B cell (primary cell): ENCODE results near the gene EDN1.

GRCh38 chr6:11042946-11044117 lies 773 bp downstream of the ELOVL2 start:
- PRO-cap, result no peak
- CAGE, long polyA plus RNA, result no peak

- PRO-cap, result no peak
- CAGE, long polyA plus RNA, result no peak
Observed at GRCh38 chr6:11202474-11203770, 29.5 kb downstream of the NEDD9 start.

DNA sequence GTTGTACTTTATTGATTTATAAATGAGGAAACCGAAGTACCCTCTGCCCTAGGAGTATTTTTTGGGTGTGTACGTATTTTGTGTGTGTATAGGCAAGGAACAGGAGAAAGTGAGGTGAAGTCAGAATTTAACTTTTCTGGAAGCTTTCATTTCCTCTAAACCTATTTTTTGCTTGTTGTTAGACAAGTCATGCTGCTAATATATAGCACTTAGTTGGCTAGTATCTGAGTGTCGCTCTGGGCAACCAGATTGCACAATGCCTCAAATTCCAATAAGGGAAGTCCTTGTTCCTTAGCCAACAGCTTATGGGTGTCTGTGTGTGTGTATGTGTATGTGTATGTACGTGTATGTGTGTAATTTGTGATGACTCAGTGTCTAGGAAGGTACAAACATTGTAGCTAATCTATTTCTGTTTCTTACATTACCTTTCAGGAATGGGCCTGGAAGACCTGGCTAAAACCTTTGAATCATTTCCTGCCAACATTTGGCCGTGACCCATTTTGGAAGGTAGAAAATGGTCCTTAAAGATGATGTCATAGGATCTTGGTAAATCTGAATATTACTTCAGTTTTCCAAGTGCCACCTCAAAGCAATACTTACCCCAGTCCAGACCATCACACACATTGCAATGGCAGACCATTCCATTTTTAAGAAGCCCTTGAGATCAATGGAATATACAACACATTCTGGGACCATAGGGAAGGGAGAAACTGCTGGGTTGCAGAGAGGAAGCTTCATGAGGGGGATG lies 25.3 kb downstream of the NEDD9 start:
- PRO-cap, result no peak
- CAGE, long polyA plus RNA, result no peak

DNA sequence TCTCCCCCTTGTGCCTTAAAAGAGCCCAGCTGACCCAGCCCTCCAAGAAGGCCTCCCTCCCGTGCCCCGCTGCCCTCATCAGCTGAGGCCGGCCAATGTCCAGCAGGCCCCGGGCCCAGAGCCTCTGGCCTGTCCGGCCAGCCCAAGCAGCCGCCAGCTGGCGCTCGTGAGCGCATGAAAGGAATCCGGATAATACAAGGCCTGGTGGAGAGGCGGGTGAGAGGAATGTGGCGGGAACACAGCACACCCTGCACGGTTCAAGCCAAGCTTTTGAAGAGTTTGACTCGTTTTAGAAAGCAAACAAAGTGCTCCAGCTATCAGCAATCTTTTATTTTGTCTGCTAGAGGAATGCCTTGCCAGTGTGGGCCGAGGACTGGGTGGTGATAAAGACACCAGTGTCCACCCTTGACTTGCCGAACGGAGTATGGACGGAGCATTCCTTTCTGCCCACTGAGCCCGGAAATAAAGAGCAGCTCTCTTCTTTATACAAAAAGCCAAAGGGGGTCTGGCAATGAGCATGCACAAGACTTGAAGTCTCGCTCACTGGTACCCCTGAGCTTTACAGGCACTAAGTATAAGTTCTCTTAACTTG lies 9.3 kb upstream of the NEDD9 start:
- PRO-cap, result no peak
- CAGE, long polyA plus RNA, result no peak

- PRO-cap, result no peak
- CAGE, long polyA plus RNA, result no peak
Observed at GRCh38 chr6:11270279-11270907, 37.9 kb upstream of the NEDD9 start.

DNA sequence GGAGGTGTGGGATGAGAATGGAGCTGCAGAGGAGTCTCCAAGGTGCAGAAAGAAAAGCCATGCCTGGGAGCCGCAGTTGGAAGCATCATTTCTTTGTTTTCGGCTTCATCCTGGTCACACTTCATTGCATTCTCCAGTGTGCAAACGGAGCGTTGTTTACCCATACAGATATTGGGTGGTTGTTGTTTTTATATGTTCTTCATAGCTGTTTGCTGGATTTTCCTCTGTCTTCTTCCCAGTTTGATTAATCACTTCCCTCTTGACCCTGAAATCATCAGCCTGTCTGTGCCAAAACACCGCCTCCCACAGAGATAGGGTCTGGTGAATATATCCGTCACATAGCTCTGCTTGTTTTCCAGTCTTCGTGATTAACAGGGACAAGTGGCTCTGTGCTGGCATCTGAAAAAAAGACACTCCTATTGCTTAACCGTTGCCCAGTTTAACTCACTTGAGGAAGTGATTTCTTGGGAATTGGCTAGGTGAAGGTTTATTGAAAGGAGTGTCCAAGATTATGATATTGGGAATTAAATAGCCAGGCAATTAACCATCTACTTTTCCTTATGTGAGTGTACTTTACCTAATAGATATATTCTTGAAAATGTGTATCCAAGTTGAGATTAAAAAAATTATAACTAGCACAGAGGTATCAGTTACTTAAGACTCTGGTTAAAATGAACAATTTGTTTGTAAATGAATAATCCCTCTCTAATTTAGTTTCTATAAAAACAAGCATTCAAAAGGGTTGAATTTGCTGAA lies 40.4 kb upstream of the NEDD9 start:
- PRO-cap, result no peak
- CAGE, long polyA plus RNA, result no peak

- PRO-cap, result no peak
- CAGE, long polyA plus RNA, result no peak
Observed at GRCh38 chr6:11370152-11370905, 137.9 kb upstream of the NEDD9 start.

GRCh38 chr6:11473031-11473795 lies 64.3 kb upstream of the TMEM170B start:
- PRO-cap, result no peak
- CAGE, long polyA plus RNA, result no peak

GRCh38 chr6:11496467-11497539 lies 40.7 kb upstream of the TMEM170B start:
- PRO-cap, result no peak
- CAGE, long polyA plus RNA, result no peak

GRCh38 chr6:11609056-11609585 lies 71.6 kb downstream of the TMEM170B start:
- PRO-cap, result no peak
- CAGE, long polyA plus RNA, result no peak

- PRO-cap, result no peak
- CAGE, long polyA plus RNA, result no peak
Observed at GRCh38 chr6:11711655-11712206, 66.9 kb downstream of the ADTRP start.

- PRO-cap, result no peak
- CAGE, long polyA plus RNA, result no peak
Observed at GRCh38 chr6:11809810-11810419, 31.3 kb upstream of the ADTRP start.

DNA sequence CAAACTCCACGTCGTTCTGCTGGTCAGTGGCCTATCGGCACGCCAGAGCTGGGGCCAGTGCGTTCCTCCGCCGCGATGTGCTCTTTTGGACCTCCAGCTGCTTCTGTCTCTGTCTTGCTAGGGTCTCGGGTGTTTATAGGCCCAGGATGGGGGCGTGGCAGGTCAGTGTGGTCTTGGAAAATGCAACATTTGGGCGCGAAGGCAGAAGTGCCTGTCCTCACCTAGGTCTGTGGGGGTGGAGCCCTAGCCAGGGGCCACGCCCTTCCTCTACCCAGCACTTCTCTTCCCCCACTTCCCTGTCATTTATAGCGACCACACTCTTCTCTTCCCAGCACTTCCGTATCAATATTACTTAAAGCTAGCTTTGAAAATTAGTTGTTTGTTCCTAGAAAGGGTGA lies 53.2 kb upstream of the ADTRP start:
- PRO-cap, result no peak
- CAGE, long polyA plus RNA, result no peak

DNA sequence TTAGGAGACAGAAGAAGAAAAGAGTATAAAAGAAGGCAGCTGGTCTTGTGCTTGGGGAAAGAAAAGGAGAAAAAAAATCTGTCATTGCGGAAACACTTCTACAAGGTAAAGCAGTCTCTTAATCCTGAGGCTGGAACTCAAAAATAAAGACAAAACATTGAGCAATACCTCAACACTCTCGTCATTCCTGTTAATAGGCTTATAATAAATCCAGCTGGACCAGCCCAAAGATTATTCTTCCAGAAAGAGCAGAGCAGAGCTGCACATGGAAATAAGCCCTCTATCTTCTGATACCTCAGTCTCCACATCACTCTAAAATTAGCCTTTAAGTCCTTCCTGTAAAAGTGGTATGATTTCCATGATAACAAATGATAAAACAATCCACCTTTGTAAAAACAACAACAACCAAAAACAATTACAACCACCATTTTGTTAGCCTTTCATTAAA lies 62.0 kb upstream of the HIVEP1 start:
- PRO-cap, result no peak
- CAGE, long polyA plus RNA, result no peak

- PRO-cap, result bidirectional peak, plus-strand start at chr6:12013326, minus-strand start at chr6:12013168
- CAGE, long polyA plus RNA, result no peak
Observed at GRCh38 chr6:12012875-12013369, 810 bp downstream of the HIVEP1 start.

DNA sequence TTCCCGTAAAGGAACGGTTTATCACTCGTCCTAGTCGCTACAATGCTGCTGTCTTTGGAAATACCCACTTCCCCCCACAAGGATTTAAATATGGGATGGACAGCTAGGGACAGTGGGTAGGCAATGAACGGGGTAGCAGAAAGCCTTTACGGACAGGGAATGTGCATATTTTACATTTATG lies 1.1 kb downstream of the HIVEP1 start:
- PRO-cap, result no peak
- CAGE, long polyA plus RNA, result no peak

- PRO-cap, result no peak
- CAGE, long polyA plus RNA, result no peak
Observed at GRCh38 chr6:12017228-12017992, 5.3 kb downstream of the HIVEP1 start.

DNA sequence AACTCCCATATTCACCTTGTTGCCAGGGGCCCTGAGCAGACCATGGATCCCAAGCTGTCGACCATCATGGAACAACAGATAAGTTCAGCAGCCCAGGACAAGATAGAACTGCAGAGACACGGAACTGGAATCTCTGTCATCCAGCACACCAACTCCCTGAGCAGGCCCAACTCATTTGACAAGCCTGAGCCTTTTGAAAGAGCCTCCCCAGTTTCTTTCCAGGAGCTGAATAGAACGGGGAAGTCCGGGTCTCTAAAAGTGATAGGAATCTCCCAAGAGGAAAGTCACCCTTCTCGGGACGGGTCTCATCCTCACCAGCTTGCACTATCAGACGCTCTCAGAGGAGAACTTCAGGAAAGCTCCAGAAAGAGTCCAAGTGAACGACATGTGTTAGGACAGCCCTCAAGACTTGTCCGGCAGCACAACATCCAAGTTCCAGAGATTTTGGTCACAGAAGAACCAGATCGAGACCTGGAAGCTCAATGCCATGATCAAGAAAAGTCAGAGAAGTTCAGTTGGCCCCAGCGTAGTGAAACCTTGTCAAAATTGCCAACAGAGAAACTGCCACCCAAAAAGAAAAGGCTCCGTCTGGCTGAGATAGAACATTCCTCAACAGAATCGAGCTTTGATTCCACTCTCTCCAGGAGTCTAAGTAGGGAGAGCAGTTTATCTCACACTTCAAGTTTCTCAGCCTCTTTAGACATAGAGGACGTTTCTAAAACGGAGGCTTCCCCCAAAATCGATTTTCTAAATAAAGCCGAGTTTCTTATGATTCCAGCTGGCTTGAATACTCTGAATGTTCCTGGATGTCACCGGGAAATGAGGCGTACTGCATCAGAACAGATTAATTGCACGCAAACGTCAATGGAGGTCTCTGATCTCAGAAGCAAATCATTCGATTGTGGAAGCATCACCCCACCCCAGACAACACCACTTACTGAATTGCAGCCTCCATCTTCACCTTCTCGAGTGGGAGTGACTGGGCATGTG lies 111.2 kb downstream of the HIVEP1 start:
- PRO-cap, result no peak
- CAGE, long polyA plus RNA, result no peak

- PRO-cap, result no peak
- CAGE, long polyA plus RNA, result no peak
Observed at GRCh38 chr6:12289785-12290913, at the start of gene EDN1. TSS of gene EDN1 (plus strand) at chr6:12290361.

GRCh38 chr6:12324290-12324609 lies 34.1 kb downstream of the EDN1 start:
- PRO-cap, result no peak
- CAGE, long polyA plus RNA, result no peak